Brain (tissue), 1 donor: ENCODE results near the genes MTNR1A and TRIML1.

- RRBS, result no CpG with 5 or more reads among the region's 5 CpGs
Measured at GRCh38 chr4:185758243-185759124, 53.5 kb downstream of the SORBS2 start.

DNA sequence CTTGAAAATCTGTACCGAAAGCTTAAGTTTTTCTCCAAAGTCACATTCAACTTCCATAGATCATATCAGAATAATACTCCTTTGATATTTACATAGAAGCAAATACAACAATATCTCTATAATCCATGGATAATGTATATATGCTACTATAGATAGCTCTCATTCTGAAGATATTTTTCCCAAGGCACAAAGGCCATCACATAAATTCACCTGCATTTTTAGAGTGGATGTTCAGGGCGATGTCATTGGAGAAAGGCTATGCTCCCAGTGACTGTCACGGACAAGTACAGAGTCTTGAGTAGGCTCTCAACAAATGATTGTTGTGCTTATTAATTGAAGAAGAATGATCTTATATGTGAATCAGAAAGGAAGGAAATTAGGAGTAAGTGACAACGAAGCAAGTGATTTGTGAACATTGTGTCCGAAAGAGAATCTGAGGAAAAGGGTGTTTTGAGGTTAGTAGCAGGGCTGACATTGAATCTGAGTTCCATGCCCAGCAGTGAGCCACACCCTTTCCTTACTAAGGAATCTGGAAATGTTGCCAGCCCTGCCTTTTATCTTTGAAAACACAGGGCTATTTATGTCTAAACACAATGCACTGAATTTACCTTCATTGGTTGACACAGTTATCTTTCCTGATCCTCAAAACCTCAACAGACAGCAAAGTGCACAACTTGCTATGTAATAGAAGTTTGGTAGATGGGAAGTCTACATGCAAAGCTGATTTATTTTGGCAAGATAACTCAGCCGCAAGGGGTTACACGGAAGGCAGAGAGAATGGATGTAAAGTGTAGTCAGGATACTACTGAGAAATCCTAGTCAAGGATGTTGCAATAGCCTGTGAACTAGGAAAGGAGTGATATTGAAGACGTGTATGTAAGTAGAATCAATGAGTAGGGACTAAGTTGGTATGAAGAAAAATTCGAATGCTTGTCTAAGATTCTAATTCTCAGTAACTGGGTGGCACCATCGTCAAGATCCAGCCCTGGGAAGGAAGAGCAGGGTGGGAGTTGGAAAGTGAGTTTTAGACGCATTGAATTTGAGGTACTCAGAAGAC, 50.4 kb downstream of the SORBS2 start:
- RRBS, result no CpG with 5 or more reads among the region's 11 CpGs

DNA sequence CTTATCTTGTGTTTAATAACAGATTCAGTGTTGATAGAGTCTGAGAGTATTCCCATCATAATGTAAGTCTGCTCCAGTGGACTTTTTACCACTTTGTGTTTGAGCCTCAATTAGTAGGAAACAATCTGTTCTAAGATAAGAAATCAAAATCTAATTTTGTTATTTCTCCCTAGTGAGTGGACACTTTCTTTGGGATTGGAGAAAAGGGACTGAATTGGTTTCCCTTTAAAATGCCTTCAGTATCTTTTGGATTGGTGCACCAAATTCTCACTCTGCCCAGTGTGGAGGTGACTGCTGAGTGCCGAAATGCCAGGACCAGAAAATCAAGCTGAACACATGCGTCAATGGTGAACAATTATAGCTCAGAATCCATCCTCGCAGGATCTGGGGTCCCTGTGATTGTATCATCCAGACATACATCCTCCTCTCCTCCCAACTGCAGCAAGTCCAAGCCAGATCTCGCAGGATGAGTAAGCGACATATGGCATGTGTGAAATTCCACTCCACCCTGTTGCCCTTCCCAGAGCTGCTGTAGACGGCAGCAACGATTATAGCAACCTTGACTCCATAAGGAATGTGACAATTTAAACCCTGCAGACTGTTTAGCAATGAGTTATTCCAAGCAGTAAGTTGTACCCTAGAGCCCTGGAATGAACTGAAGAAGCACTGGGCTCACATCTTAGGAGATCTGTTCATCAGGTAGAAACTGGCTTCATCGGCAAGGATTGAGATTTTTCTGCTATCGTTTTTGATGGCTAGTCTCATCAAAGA, 35.3 kb upstream of the SORBS2 start:
- RRBS, result no CpG with 5 or more reads among the region's 9 CpGs

DNA sequence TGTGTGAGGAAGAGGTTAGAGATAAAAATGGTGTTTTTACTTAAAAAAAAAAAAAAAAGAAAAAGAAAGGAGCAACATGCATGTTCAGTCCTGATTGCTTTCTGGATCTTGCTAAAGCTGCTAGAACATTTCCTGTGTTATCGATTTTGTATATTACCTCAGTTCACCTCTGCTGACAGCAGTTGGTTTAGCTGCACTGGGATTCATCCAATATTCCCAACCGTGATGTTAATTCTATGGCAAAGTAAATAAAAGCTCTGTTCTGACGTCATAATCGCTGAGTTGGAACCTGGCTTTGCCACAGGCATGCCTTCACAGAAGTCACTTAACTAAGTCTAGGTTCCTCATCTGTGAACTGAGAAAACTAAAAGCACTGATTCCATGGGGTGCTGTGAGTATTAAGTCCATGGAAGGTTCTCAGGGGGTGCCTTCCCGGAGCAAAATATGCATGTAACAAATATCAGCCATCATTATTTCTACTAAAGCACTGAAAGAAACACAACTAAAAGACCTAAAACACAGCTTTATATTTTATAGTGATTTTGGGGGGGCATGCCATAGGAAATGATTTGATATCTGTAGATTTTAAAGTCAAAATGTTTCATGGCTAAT, 90.8 kb upstream of the SORBS2 start:
- RRBS, result no CpG with 5 or more reads among the region's 5 CpGs

DNA sequence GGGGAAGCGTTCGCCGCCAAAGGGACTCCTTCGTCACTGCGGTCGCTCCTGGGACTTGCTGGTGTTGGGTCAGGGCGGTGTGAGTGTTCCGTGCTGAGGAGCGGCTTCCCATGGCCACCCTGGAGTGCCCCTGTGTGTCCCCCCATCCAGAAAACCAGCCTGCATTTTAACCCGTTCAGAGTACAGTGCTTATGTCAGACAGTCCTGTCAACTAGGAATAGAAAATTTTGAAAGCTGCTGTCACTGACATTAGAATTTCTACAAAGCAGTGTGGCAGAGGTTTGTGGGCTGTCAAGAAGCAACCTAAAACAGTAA, 46.1 kb upstream of the CYP4V2 start:
- RRBS, result no CpG with 5 or more reads among the region's 10 CpGs

- RRBS, result 26% methylated on average over 1 of the region's 21 CpGs
Measured at GRCh38 chr4:186157725-186158483, 33.5 kb upstream of the CYP4V2 start.

DNA sequence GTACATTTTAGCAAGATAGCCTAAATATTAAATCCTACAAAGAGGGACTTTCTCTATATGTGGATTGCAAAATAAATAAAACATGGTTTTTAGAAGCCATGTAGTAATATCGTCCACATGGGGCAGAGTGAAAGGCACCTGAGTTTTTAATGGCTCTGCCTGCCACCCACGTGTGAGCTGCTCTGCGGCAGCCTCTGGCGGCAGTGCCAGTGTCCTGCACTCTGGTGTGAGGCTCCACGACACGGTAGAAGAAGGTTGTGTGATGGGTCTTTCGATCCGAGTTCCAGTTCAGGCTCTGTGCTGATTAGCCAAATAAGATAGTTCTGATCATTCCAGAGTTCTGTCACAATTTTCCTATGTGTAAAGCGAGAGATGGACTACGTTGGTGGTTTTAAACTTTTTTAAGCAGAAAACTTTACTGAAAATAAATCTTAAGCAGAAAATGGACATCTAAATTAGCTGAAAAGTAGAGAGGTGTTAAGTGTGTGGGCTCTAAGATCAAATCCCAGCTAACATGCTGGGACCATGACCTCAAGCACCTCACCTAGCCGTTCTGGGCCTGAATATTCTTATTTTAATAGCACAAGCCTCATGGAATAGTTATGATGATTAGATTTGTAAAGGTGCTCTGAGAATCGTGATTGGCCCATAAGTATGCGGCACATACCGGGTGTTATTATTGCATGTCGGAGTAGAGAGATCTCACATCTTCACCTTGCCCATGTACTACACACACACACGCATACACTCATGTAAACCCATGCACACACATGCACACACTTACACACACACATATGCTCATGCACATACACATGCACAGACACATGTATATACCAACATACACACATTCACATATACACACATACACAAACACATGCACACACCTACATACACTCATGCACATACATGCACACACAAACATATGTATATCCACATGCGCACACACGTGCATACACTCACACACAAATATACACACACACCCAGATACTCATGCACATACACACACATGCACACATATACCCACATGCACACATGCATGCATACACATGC, 10.8 kb downstream of the CYP4V2 start:
- RRBS, result no CpG with 5 or more reads among the region's 18 CpGs

DNA sequence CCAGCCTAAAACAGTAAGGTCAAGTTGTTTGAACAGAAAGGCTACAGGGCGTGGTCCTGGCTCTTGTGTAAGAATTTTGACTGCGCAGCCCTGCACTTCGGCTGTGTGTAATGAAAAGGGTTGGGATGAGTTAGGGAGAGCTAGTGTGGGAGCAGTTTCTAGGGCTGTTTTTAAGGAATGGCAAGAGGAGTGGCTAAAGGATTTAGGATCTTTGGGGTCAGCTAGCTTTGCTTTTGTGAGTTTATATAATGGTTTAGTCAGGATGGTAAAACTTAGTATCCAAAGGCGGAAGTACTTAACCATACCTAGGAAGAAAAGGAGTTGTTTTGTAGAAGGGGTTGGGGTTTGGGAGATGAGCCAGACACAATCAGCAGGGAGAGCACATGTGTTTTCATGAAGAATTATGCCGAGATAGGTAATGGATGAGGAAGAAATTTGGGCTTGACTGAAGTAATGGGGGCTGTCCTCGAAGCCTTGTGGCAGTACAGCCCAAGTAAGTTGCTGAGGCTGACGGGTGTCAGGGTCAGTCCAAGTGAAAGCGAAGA, 16.8 kb downstream of the KLKB1 start:
- RRBS, result no CpG with 5 or more reads among the region's 8 CpGs

DNA sequence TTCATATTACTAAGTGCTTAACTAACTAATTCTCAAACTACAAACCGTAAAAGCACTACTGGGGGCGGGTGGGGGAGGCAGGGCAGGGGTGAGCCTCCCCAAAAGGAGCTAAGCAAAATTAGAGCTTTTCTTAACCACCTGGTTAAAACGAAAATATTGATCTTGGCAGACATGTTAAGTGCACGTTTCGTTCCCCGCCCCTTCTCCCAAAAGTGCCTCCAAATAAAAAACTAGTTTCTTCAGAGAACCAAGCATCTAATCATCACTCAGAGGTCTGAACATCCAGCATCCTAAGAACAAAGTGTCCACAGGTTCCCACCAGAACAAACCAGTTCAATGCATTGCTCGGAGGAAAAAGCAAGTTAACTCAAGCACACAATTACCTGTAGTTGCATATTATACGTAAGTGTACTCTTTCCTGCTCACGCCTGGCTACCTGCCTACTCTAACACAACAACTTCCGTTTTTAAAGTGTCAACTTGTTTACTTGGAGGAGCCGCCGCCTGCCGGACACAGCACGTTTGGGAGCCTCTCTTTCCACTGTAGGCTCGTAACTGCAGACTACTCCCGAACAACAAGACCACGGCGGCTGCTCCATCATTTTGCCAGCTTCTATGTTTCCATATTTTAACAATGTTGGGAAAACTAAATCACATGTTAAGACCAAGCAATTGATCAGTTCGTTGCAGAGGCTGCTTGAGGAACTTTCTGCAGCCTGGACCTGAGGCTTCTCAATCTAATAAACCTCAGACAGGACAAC, 1.0 kb downstream of the MTNR1A start:
- RRBS, result no CpG with 5 or more reads among the region's 19 CpGs

GRCh38 chr4:186554929-186555781, at the start of gene MTNR1A:
Gene MTNR1A (minus strand): TSS chr4:186555567.
- RRBS, result 2% methylated on average over 33 of the region's 90 CpGs

- RRBS, result 2% methylated on average over 25 of the region's 40 CpGs
Measured at GRCh38 chr4:186722764-186723456, 746 bp downstream of the FAT1 start.

DNA sequence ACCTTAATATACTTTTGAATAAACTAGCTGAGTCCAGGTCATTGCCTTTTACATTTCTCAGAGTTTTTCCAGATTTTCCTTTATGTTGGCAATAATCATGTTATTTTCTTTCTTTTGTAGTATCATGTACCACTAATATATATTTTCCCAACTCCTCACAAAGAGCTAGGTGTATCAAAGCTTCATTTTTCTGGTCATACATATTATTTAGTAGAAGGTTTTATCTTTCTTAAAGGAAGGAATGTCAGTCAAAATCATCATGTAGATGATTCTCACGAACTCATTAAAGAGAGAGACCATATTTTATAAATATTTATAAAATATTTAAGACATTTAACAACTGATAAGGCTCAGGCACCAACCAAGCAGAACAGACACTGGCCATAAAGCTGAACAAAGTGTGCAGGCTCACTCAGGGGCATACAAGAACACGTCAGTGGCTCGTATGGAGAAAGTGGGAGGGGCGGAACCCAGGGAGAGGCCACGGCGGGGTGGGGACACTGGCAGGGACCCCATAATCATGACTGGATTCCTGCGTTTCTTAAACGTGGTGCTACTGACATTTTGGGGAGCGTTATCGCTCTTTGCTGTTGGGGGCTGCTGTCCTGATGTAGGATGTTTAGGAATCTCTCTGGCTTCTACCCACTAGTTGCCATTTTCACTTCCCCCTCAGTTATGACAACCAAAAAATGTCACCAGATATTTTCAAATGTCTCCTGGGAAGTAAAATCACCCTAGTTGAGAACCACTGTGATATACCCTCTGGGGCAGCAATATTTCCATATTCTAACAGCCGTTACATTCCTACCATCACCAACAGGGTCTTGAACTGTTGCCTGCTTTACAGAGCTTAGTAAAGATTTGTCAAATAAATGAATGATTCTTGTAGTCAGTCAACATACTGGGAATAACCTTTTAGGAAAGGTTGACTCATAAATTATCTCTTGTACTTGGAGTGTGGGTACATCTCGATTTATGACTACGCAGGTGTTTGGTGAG, 31.4 kb upstream of the FAT1 start:
- RRBS, result no CpG with 5 or more reads among the region's 13 CpGs

GRCh38 chr4:186758944-186759785, 35.5 kb upstream of the FAT1 start:
- RRBS, result no CpG with 5 or more reads among the region's 34 CpGs

- RRBS, result no CpG with 5 or more reads among the region's 3 CpGs
Measured at GRCh38 chr4:187043409-187043795, 319.7 kb upstream of the FAT1 start.

DNA sequence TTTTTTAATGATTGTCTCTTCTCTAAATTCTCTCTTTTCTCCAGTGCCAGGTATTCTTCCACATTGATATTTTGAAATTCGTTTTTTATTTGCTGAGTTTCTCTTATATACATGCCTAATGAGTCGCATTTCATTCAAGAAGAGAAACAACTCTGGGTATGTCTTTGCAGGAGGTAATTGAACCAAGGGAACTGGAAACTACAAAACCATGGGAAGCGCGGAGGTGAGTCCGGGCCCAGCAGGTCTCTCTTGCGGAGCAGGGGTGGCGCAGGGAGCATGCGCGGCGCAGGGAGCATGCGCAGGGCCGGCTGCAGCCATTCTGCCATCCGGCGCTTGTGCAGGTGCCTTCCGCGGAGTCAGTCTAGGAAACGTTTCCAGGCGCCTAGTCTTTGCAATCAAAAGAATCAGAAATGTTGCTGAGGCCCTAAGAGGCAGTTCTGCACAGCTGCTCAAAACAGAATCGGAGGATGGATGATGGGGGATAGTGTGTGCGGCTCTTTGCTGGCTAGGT, 433.7 kb upstream of the FAT1 start:
- RRBS, result 96% methylated on average over 2 of the region's 20 CpGs

- RRBS, result no CpG with 5 or more reads among the region's 5 CpGs
Measured at GRCh38 chr4:188127332-188127860, 11.8 kb upstream of the TRIML1 start.

DNA sequence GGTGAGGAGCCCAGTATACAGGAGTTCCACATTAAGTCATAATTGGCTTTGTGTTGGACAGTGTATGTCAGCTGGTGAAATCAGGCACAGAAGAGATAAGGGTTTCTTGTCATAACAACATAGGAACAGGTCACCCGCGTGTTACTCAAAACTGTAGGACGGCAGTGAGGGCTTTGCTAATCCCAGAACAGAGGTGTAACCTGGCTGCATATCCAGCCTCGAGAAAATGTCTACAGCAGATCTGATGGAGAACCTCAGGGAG, at the start of gene TRIML1:
TSS of gene TRIML1 (plus strand) at position 109 of the 262 bp plus-strand sequence.
- RRBS, result no CpG with 5 or more reads among the region's 4 CpGs

DNA sequence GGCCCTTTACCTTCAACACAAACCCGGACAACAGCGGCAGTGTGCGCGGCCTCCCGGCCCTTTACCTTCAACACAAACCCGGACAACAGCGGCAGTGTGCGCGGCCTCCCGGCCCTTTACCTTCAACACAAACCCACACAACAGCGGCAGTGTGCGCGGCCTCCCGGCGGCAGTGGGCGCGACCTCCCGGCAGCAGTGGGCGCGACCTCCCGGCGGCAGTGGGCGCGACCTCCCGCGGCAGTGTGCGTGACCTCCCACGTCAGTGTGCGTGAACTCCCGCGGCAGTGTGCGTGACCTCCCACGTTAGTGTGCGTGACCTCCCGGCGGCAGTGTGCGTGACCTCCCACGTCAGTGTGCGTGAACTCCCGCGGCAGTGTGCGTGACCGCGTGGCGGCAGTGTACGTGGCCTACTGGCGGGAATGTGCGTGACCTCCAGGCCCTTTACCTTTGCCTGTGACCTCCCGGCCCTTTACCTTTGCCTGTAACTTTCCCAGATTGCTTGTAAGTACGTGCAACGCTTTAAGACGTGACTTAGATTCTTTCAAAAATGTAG, 576.6 kb upstream of the FRG1 start:
- RRBS, result 95% methylated on average over 12 of the region's 52 CpGs

GRCh38 chr4:189829744-189830089, 111.0 kb upstream of the FRG1 start:
- RRBS, result no CpG with 5 or more reads among the region's 21 CpGs